Metastatic Pancreatic Carcinoma in the Ovary (tissue), 1 donor: Measurements from ENCODE around the genes STPG1, SYF2 and AUNIP.

DNA sequence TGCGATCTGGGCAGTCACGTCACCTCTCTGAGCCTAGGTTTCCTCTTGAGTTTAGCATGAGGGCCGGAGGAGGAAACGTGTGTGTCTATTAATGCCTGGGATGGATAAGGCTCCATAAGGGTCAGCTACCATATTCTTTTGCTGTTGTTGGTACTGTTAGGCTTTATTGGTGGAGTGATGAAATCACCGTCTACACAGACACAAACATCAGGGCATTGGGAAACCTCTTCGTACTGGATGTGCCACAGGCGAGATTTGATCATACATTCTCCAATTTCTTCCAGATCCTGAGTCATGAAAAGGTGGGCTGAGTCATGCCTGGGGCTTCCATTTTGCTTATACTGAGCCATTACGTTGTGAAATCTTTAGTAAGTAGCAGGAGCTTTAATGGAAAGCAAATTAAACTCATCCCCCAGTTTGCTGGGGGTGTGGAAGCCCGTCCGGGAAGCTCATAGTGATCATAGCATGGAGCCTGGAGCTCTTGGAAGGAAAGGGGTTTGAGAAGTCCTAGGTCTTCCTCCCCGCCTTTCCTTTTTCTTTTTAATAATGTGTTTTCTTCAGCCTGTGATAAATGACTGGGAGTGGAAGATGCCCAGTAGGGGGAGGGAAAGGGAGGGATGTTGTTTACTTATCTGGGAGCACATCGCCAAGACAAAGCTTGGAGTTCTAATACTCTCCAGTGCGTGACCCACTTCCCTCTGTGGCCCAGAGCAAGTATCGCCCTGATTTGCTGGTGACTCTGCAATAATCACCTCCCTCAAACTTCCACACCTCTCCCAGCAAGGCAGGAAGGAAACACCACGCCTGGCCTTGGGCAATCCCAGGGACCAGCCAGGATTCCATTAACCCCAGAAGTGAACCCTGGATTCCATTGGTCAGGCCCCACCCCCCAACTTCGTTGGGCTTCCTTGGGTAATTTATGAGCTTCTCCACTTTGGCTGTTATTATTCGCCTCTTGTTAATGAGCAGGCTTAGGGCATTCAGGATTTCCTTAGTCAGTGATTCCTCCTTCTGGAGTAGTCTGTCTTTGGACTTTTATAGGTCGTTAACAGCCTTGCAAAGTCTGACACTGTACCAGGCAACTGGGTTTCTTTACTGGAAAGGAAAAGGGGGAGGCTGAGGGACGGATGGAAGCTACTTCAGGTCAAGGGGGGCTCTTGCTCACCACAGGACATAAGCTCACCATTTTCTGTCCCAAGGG, 24.5 kb upstream of the GRHL3 start:
- PRO-cap, result no peak

DNA sequence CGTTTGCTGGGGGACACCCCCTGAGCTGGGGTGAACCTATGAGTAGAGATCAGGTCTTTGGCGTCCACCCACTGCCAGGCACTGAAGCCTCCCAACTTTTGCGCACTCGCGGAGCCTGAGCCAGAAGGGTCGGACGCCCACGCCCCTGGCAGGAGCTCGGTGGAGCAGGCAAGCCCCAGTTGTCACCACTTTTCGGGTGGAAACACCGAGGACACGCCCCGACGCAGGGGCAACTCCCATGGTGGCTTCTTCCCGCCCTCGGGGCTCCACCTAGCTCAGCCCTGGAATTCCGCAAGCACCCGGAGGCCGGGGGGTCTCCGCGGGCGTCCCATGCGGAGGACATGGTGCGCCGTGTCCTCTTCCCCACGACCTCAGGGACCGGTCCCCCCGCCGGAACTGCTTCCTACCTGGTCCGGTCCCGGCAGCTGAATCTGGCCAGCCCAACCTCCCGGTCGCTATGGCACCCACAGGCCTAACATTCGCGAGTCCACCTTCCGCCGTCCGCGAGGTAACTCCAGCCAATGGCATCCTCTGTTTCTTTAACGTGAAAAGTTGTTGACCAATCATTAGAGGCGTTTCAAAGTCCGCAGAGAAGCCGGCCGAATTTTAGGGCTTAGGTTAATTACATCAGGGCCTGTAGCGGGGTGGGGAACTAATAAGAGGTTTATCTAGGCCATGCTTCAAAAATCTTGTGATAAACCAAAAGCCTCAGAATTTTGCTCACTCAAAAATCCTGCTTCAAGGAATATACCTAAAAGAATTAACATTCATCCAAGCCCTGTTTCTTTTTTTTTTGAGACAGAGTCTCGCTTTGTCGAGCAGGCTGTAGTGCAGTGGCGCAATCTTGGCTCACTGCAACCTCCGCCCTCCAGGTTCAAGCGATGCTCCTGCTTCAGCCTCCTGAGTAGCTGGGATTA, at the start of gene STPG1:
Gene STPG1, minus strand, starts transcription at position 516 of the 917 bp plus-strand sequence.
- PRO-cap, result unidirectional peak, minus-strand start at position 398 of the sequence; unidirectional peak, minus-strand start at position 433 of the sequence

DNA sequence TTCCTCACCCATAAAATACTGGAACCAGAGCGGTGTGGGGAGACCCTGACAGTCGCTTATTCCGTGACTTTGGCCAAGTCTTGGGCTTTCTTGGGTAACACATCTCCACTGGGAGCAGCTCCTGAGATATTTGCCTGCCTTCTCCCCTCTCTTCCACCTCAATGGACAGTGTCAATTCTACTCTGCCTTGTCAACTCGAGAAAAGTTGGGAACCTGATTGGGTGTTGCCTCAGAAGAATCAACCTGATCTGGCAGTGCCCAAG, 10.9 kb downstream of the NIPAL3 start:
- PRO-cap, result no peak

DNA sequence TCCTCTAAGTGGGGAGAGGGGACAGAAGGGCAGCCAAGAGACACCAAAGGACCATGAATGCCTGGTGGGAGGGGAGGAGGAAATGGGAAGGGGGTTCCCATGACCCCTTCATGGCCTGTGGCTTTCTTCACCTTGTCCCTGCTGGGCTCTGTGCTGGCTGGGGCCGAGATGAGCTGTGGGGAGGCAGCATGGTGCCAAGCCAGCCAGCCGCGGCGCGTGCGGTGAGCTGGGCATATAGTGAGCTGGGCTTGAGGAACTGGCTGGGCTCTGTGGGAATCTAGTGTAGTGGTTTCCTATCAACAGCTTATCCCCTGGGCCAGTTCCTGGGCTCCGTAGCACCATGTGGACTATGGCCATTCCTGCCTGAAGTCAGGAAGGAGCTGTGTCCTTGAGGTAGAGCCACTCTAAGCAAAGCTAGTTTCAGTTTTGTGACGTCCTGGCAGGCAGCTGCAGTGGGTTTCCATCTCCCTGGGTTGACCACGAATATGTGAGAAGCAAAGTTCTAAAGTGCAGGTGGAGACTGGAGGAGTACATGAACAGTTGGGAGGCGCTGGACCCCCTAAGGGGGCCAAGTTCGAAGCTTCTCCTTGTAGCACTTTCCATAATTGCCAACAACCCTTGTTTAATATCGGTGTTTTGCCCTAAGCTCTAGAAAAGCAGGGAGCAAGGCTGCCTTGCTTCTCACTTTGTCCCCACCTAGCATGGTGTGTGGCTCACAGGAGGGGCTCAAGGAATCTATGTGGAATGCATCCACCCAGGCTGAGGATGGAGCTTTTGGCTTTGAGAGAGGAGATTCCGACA, 1.9 kb downstream of the NCMAP start:
- PRO-cap, result no peak

GRCh38 chr1:24742136-24742877, 2.9 kb upstream of the CLIC4 start:
- PRO-cap, result no peak

DNA sequence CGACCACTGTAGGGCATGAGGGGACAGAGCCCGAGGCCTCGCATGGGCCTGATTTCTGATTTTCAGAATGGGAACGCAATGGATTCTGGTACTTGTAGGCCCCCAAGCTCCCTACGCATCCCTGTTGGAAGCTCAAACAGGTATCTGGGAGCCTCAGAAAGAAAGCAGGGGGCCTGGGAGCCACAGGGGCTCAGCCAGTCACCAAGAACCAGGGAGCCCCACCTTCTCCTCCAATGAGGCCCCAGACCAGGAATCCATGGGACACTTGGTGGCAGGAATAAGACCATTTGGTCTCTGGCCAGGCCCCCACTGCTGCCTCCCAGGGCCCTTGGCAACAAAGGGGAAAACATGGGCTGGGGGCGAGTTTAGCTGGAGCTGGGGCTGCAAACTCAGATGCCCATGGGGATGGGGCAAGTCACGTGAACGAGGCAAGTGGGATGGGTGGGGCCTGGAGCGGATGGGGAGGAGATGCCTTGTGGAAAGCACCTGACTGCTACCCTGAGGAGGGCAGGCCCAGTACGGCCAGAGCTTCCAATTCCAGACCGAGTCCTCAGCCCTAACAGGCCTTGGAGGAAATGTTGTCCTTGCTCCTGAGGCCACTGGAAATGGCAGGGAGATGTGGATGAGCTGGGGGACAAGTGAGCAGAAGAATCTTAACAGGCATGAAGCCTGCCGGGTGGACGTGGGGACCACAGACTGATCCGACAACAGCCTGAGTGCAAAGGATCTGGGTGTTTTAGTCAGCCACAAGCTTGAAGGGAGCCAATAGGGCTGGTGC, 19.4 kb downstream of the RUNX3 start:
- PRO-cap, result no peak

DNA sequence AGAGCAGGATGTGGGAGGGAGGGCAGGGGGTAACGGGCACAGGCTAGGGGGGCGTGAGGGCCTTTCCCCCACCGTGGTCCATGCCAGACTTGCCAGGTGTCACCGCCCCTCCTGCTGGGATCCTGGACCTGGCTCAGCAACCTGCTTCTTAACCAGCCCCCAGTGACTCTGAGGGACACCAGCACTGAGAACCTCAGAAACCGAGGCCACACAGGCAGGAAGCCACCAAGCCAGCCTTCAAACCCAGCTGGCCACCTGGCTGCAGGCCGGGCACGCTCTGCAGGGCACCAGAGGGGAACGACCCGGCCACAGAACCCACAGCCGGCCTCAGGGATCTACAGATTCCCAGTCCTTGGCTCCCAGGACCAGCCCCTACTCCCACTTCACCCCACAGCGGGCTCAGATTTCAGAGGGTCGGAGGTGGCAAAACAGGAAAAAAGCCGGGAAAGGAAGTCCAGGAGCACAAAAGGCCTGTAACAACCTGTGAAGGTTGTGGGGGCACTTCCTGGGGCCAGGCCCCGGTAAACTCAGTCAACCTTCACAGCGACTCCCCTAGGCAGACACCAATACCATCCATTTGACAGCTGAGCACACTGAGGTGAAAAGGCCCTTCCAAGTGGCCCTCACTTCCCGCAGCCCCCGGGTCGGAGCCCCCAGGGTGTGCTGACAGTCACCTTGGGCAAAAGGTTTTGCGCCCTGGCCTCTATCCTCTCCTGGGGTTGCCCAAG, 14.2 kb downstream of the RUNX3 start:
- PRO-cap, result no peak

DNA sequence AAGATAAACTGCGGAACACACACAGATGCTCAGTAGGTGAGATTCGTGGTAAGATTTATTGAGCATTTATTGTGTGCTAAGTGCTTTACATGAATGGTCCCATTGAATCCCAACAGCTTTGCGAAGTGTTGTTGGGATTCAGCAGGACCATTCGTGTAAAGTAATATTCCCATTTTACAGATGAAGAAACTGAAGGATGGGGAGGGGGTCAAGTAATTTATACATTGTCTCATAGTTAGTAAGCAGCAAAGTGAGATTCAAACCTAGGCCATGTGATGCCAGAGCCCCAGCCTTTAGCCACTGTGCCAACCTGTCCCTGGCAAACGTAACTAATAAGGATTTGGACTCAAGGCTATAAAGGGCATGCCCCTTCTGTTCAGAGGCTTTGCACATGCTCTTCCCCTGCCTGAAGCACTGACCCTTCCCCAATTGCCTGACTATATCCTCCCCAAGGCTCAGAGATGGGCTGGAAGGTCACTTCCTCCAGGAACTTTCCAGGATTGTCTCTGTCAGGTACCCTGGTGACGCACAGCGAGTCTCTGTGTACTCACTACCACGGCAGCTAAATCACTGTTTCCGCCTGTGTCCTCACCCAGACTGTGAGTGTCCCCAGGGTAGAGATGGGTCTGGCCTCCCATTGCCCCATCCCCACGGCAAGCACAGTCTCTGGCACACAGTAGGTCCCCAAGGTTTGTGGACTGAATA, 93.5 kb upstream of the RUNX3 start:
- PRO-cap, result no peak

- PRO-cap, result no peak
Observed at GRCh38 chr1:25095701-25096137, 136.6 kb downstream of the SYF2 start.

- PRO-cap, result bidirectional peak, plus-strand start at chr1:25232618, minus-strand start at chr1:25232483
Observed at GRCh38 chr1:25231699-25232772, at the start of gene SYF2. Gene SYF2 (minus strand): TSS chr1:25232502.

GRCh38 chr1:25246392-25247254, 631 bp downstream of the RSRP1 start:
- PRO-cap, result unidirectional peak, plus-strand start at chr1:25247143

DNA sequence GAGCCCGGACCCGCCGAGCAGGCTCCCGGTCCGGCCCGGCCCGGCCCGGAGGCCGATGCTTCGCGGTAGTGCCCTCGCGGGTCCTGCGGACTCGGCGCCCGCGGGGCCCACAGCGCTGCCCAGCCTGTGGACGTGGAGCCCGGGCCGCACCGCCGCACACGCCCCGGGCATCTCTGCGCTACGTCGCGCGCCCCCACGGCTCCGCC, 772 bp upstream of the MACO1 start:
- PRO-cap, result bidirectional peak, plus-strand start outside the sequence, minus-strand start at position 160 of the sequence

- PRO-cap, result no peak
Observed at GRCh38 chr1:25491753-25492409, 51.5 kb upstream of the LDLRAP1 start.

DNA sequence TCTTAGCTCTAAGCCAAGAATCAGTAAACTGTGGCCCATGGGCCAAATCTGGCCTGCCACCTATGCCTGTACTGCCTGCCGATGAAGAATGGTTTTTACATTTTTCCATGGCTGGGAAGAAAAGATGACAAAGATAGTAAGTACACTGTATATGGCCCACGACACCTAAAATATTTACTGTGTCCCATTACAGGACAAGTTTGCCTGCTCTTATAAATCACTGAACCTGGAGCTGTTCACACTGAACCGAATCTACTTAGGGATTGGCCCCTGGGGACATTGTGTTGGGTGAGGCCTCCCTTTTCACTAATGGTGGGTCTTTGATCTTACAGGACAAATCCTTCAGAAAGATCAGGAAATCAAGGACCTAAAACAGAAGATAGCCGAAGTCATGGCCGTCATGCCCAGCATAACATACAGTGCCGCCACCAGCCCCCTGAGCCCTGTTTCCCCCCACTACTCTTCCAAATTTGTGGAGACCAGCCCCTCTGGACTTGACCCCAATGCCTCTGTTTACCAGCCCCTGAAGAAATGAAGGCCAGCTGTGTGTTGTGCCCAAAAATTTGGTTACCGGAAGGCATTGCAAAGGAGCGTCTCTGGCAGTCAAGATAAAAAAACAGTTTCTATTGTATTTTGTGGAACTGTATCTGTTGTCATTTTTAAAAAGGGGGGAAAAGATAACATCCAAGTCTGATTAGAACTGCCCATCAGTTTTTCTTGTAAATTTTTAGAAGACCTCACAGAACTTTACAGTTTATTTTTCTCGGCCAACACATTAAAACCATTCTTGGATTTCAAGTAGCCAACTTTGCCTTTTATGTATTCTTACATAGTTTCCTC, 45.3 kb upstream of the LDLRAP1 start:
- PRO-cap, result no peak

- PRO-cap, result no peak
Observed at GRCh38 chr1:25631523-25632133, 15.0 kb downstream of the MAN1C1 start.

GRCh38 chr1:25659009-25659229, 42.3 kb downstream of the MAN1C1 start:
- PRO-cap, result no peak

GRCh38 chr1:25766604-25767123, 33.3 kb upstream of the SELENON start:
- PRO-cap, result no peak

DNA sequence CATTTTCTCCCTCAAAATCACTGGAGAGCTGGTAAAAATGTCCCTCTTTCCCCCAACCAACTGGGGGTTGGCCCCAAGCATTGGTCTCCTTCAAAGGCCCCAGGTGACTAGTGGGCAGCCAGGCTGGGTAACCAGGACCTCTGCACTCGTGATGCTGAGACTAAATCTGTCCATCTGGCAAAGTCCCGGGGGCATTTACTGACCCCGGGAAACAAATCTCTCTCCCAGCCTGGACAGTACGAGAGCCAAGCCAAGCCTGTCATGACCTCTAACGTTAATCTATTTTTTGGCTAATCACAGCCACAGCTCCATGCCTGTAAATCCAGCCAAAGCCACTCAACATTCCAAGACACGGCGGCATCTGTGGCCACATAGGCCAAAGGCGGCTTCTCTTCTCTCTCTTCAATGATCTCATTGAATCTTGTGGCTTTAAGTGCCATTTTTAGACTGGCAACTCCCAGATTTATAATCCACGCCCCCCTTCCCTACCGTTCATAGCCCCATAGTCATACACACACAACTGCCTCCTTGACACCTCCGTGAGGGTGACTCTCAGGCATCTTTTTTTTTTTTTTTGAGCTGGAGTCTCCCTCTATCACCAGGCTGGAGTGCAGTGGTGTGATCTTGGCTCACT, 5.8 kb upstream of the SELENON start:
- PRO-cap, result no peak

DNA sequence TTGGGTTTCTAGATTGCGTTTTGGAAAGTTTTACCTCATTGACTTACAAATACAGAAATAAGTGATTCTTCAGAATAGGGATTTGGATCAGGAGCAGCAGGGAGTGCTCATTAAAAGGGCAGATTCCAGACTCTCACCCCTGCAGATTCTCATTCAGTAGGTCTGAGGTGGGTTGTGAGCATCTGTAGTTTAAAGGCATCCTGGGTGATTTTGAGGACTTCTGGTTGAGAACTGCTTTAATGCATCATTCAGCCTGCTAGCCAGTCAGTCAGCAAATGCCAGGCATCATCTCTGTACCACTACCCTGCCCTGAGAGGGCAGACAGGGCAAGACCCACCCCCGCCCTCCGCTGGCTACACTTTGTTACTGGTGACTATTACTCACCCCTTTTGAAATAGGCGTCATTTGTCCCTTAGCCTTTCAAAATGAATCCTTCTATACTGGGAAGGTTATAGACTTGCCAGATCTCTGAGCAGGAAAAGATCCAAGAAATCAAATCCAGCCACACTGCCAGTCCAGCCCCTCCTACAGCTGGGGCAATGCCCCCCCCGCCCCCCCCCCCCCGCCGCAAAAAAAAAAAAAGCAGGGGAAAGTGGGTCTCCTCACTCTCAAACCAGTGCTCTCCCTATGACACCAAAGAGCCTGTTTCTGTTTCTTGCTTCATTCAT, 4.2 kb downstream of the SELENON start:
- PRO-cap, result no peak

DNA sequence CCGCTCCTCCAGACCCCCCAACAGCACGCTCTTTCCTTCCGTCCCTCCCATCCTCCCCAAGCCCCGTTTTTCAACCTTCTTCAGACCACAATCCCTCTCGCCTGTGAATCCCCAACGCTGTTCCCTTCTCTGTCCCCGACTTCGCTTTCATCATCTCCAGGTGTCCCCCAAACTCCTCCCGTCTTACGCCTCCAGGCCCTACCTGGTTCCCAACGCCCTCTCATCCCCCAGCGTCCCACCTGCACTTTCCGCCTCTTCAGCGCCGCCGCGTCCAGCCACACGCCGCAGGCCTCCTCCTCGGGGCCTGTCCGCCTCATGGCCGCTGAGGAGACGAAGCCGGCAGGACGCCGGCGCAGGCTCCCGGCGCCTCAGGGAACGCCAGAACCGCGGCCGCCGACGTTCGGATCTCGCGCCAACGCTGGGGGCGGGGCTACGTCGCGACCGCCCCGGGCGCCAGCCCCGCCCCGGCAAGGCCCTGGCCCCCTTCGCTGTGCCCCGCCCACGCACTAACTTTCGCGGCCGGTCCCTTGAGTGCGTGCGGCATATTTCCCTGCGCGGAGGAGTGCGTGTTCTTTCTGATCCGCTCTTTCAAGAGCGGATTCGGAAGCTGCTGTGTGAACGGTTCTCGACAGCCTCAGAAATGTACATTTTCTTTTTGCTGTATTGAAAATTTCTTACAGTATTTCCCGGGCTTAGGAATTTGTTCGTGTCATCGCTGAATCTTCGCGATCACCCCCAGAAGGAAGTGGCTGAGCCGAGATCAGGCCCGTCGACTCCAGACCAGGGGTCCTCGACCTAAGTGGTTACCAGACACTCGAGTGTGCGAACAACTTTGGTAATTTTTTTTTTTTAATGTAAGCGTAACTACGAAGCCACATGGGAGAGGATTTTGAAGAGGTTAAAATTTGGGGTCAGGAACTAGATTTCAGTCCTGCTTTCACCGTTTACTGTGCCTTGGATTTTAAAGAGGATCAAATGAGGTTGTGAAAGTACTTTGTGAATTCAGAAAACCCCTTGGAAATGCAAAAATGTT, at the start of gene AUNIP:
Gene AUNIP, minus strand, starts transcription at position 417 of the 1,033 bp plus-strand sequence.
- PRO-cap, result bidirectional peak, plus-strand start at position 509 of the sequence, minus-strand start at position 380 of the sequence